ENCODE results near the genes ITM2C and PRSS56.

DNA sequence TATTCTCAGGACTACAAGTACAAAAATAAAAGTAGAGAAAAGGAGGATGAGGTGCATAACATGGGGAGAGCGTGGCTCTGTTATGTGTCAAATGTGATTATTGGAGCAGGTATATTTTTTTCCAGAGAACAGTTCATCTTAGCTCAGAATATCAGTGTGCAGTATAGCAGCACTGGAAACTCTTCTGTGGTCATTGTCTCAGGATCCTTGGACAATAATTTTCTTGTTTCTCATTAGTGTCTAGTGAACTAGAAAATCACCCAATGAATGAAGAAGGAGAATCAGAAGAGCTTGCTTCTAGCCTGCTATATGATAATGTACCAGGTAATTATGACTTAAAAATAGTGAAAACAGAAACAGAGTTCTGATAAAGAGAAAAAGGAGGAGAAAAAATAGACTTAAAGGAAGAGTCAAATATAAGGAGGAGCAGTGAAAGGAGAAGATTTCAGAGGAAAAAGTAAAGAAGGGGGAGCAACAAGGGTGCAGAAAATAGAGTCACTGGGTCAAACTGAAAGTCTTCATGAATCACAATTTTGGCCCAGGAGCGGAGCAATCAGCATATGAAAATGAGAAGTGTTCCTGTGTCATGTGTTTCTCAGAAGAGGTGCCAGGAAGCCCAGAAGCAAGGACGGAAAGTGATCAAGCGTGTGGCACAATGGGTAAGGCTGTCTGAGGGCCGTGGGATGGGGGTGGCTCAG is 43.9 kb downstream of the SP140 start:
- PRO-cap, 3 experiments: no peak in any of the 3 experiments
- RRBS: no CpG with 5 or more reads among the region's 5 CpGs

GRCh38 chr2:230460991-230462158 is 45.4 kb downstream of the SP100 start:
- PRO-cap, 3 experiments: no peak in any of the 3 experiments
- RRBS: no CpG with 5 or more reads among the region's 11 CpGs

- PRO-cap, 3 experiments: no peak in any of the 3 experiments
- RRBS: no CpG with 5 or more reads among the region's 4 CpGs
These were observed 105.7 kb downstream of the SP100 start for GRCh38 chr2:230521553-230522223.

DNA sequence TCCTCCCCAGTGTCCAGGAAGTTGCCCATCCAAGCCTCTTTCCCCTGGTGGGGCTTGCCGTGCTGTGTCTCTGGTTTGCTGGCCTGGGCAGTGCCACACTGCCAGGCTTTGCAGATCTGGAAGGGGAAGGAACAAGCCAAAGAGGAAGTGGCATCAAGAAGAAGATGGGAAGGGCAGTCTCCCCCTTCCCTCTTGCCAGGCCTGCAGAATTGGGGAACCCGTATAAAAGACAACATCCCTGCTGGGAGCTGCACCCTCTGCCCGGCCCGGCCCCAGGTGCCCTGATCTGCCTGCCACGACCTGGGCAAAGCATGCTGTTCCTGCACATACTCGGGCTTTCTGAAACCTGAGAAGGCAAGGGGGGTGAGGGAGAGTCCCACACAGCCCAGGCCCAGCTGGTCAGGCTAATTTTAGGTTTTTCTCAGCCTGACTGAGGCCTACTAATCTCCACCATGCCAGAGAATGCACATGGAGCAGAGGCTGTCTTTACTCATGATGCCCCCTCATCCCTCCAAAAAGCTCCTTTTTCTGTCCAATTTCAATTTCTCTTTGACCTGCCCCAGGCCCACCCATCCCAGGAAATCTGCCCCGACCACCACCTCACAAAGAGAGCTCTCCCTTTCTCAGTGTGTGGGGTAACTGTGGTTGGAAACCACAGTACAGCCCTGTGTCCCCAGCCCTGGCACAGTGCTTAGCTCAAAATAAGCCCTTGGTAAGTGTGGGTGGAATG is 44.0 kb upstream of the CAB39 start:
- PRO-cap, 3 experiments: no peak in any of the 3 experiments
- RRBS: no CpG with 5 or more reads among the region's 7 CpGs

DNA sequence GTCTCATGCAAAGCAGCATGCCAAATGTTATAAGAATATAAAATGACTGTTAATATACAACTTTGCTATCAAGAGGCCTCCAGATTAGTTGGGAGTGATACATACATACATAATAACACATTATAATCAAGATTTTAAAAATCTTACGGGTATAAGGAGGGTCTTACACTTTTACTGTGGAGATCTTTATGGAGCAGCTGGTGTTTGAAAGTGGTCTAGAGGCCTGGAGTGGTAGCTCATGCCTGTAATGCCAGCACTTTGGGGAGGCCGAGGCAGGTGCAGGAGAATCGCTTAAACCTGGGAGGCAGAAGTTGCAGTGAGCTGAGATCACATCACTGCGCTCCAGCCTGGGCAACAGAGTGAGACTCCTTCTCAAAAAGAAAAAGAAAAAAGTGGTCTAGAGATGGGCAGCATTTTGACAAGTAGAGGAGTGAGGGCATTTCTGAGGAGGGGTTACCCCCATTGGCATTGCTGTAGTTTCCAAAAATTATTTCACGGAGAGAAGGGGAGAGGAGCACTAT is 34.3 kb downstream of the CAB39 start:
- PRO-cap, 3 experiments: no peak in any of the 3 experiments
- RRBS: no CpG with 5 or more reads among the region's 5 CpGs

GRCh38 chr2:230864423-230865163 is at the start of gene ITM2C:
ITM2C (plus strand) TSS chr2:230864942.
- PRO-cap, 3 experiments: peak in 3 of 3 experiments; most common plus-strand start chr2:230864948 (in 3)
- RRBS: 2% methylated on average over 33 of the region's 72 CpGs

GRCh38 chr2:230878324-230878768 is 13.6 kb downstream of the ITM2C start:
- PRO-cap, 3 experiments: no peak in any of the 3 experiments
- RRBS: no CpG with 5 or more reads among the region's 7 CpGs

- PRO-cap, 3 experiments: no peak in any of the 3 experiments
- RRBS: no CpG with 5 or more reads among the region's 5 CpGs
These were observed 22.8 kb downstream of the GPR55 start for GRCh38 chr2:230902225-230902611.

DNA sequence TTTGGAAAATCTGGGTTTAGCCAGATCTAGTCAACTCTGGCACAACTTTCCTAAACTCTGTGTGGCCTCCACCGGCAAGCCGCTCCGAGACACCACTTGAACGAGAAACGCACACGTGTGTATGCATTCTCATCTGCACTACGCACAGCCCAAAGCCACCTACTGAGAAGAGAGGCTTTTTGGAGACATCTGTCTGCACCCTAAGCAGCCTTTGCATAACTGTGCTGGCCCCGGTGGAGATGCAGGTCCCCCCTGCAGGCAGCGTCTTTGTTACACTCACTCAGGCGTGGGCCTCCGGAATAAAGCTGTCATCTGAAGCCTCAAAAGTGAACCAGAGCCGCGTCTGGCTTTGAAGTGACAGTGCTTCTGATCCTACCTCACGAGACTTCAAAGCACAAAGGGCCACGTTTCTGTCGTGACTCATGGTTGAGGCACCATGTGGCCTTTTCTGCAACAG is 19.7 kb downstream of the GPR55 start:
- PRO-cap, 3 experiments: no peak in any of the 3 experiments
- RRBS: 58% methylated on average over 4 of the region's 16 CpGs

GRCh38 chr2:230957261-230957664 is 32.2 kb upstream of the GPR55 start:
- PRO-cap, 3 experiments: no peak in any of the 3 experiments
- RRBS: 2% methylated on average over 13 of the region's 35 CpGs

DNA sequence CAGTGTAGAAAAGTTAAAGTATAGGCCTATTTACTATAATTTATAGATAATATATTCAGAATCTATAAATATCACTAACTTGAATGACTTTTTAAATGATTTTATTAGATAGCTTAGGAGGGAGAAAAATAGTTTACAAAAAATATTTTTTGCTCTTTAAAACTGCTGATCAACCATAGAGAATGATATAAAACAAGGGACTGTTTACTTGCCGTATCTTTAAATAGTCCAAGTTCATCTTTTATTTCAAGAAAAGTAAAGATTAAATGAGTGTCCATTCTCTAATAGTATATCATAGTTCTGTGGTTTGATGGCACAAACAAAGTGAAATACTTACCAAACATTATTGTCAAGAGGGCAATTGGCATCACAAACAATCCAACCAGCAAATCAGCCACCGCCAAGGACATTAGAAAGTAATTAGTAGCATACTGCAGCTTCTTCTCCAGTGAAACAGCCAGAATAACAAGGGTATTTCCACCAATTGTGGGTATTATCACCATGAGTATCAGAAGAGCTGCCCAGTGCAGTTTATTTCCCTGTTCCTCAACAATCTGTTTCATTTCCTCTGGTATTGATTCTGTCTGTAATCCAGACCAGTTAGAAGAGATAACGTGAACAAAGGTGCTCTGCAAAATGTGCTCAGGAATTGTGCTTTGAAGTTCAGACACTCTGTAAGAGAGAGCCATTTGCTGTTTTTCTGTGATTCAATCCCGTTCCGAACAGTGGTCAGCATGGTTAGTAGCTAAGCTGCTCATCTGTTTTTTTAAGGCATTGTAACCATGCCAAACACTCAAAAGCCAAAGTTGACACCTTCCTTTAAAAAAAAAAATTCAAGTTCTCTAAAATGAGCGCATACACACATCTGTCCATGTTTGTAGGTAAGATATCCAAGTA is 1.5 kb downstream of the HTR2B start:
- PRO-cap, 3 experiments: no peak in any of the 3 experiments
- RRBS: no CpG with 5 or more reads among the region's 6 CpGs

GRCh38 chr2:231355413-231355560 is 40.2 kb upstream of the B3GNT7 start:
- PRO-cap, 3 experiments: no peak in any of the 3 experiments
- RRBS: no CpG with 5 or more reads among the region's 5 CpGs

DNA sequence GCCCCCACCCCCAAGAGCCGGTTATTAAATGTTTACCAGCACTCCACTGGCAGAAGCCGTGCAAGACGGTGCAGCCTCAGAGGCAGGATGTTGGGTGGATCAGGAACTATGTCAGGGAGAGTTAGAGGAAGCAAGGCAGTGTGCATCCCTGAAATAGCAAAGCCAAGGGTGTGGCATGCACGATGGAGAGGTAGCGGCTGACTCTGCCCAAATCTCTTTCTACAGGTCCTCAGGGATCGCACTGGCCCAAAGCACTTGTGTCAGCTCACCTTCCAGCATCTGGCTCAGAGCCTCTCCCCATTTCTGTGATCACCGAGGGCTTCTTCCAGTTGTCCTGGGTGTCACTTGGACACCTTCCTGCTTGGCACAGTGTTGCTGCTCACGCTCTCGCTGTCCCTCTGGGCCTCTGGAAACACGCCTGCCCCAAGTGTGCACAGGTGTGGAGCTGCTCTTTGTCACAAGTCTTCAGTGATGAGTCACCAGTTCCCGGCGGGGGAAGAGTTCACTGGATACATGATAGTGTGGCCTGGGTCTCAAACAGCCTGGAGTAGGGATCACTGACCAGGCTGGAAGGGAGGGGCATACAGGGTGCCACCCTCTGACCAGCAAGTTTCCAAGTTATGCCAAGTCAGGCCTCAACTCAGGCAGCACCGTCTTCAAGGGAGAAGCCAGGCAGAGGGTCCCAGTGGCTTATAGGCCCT is 17.3 kb upstream of the B3GNT7 start:
- PRO-cap, 3 experiments: peak in 1 of 3 experiments; most common plus-strand start position 159 of the sequence (in 1)
- RRBS: no CpG with 5 or more reads among the region's 13 CpGs

GRCh38 chr2:231554741-231555600 is 24.7 kb upstream of the NMUR1 start:
- PRO-cap, 3 experiments: no peak in any of the 3 experiments
- RRBS: no CpG with 5 or more reads among the region's 14 CpGs

- PRO-cap, 3 experiments: peak in 3 of 3 experiments; most common plus-strand start chr2:231605145 (in 2); most common minus-strand start chr2:231605108 (in 3)
- RRBS: 3% methylated on average over 11 of the region's 15 CpGs
These were observed 12.2 kb downstream of the TEX44 start for GRCh38 chr2:231604966-231605168.

- PRO-cap, 3 experiments: no peak in any of the 3 experiments
- RRBS: 8% methylated on average over 7 of the region's 23 CpGs
These were observed 25.7 kb downstream of the NPPC start for GRCh38 chr2:231900456-231901012.

DNA sequence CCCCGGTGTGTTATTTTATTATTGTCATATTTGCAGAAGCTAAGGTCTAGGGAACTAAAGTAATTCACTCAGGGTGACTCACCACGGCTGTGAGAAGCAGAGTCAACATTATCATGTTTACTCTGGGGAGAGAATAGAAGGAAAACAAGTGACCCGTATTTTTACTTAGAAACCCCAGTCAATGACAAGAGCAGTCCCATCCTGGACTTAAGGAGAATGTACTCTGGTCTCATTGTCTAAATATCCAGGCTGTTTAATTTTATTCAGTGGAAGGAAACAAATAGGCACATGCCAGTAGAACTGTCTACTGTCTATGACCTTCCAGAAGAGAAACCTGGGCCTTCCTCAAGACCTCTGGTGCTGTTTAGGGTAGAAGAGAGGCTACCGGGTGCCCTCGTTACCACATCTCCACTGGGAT is 77.4 kb upstream of the ALPP start:
- PRO-cap, 3 experiments: no peak in any of the 3 experiments
- RRBS: no CpG with 5 or more reads among the region's 5 CpGs

DNA sequence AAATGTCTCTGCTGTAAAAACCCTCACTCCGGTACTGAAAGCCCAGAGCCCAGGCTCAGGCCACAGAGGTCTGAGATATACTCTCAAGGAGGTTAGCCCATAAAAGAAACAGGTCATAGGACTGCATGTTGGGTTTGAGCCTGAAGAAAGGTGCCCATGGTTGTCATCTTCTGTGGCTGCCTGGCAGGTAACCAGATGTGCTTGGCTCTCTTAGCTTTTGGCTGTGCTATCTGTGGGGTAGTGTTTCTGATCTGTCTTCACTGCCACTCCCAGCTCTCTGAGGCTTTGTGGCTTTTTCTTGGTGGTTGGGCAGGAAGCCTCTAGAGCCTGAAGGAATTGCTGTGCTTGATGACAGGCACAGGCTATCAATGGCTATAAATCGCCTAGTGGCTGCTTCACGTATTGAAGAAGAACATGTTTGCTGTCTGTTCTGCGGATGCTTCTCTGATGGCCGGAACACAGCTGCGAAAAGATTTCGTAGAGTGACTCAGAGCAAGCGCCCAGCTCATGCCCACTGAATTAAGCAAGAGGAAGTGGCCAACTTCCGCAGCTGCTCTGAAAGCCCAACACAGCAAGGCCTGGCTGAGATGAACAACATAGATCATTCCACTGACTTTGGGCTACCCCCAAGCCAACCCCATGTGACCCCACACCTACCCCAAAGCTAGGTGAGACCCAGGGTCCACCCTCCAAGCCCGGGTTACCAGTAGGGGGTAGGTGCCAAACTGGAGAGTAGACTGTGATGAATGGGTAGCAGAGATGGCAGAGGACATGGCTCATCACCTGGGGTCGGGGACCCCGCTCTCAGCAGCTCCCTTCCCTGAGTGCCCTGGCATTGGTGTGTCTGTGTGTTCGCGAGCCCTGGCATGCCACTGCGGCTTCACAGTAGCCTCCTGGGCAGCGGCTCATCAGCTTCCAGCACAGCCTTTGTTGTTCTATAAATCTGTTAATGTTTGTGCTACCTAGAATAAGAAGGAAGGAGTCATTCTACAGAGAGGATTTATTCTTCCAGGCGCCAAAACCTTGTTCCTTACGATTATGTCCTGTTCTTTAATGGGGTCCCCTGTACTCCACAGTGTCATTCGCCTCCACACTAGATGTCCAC is 62.9 kb upstream of the ALPP start:
- PRO-cap, 3 experiments: no peak in any of the 3 experiments
- RRBS: 48% methylated on average over 1 of the region's 19 CpGs

GRCh38 chr2:232386355-232386925 is 7.9 kb downstream of the ALPP start:
- PRO-cap, 3 experiments: no peak in any of the 3 experiments
- RRBS: no CpG with 5 or more reads among the region's 50 CpGs

- PRO-cap, 3 experiments: no peak in any of the 3 experiments
- RRBS: 69% methylated on average over 3 of the region's 9 CpGs
These were observed at the start of gene PRSS56 for GRCh38 chr2:232520256-232520659. PRSS56 (plus strand) TSS chr2:232520388.